ENCODE data around the gene RAB31.

- RRBS: no CpG with 5 or more reads among the region's 15 CpGs
Observed at GRCh38 chr18:8809916-8810575, 104.7 kb downstream of the MTCL1 start.

- RRBS: no CpG with 5 or more reads among the region's 1 CpG
Observed at GRCh38 chr18:8943843-8944272, 158.6 kb upstream of the NDUFV2 start.

GRCh38 chr18:9082761-9083234 lies 19.7 kb upstream of the NDUFV2 start:
- RRBS: no CpG with 5 or more reads among the region's 3 CpGs

GRCh38 chr18:9092645-9093310 lies 9.7 kb upstream of the NDUFV2 start:
- RRBS: no CpG with 5 or more reads among the region's 3 CpGs

DNA sequence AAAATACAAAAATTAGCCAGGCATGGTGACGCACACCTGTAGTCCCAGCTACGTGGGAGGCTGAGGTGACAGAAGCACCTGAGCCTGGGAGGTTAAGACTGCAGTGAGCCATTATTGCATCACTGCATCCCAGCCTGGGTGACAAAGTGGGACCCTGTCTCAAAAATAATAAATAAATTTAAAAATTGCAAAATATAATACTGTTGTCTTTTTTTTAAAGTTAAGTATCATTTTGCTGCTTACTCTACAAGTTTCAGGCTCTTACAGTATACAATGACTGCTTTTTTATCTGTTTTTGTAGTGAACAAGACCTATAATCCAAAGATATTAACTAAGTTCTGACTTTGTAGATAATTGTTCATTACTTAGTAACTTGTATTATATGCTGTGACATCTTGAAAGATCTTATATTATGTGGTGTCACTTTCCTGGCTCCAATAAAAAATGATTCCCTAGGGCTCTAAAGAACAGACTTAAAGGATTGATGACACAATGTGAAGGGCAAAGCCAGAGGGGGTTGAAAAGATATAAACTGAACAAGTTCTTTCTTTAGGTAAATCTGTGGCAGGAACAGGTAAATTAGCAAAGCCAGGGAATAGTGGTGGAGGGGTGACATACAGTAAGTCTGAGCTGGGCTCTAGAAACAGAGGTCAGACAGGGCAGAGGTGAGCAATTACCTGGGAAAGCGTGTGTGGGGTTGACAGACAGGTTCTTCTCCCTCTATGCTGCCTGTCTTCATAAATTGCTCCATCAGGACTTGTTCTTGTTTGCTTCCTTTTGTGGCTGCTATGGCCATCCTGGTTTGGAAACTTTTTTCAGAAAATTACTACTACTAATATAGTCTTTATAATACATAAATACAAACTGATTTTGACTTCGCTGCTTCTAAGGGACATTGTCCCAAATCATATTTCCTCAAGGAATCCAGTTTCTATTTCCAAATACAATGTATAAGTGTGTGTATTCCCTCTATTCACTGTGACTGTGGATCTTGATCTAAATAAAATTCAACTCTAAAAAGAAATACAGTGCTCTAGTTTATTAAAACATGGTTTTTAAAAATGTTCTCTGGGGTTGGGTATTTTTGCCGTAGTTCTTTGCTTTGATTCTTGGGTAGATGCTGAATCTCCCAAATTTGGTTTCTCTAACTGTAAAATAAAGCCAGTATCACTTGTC lies 3.5 kb upstream of the ANKRD12 start:
- RRBS: no CpG with 5 or more reads among the region's 5 CpGs

GRCh38 chr18:9404374-9405689 lies 70.3 kb downstream of the TWSG1 start:
- RRBS: 13% methylated on average over 5 of the region's 37 CpGs

- RRBS: no CpG with 5 or more reads among the region's 8 CpGs
Observed at GRCh38 chr18:9433502-9433893, 41.8 kb upstream of the RALBP1 start.

DNA sequence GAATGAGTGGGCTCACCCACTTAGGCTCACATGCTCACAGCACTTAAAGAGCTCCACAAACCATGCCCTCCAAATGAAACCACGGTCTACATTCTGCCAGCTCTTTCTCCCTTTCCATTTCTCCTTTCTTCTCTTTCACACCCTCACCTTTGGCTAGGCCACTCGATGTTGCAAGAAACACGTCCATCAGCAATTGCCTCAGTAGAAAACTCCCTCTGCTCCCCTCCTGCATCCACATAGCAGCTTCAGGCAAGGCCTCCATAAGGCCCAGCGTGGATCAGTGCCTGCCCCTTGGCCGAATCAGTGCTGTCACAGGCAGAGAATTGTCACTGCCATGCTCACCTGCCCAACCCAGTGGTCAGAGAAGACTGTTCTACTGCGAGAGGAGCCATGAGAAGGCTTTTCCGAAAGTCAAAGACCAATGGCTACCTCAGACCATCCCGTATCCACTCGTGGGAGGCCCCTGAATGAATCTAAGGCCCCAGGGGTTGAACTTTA lies 1.3 kb upstream of the RALBP1 start:
- RRBS: no CpG with 5 or more reads among the region's 9 CpGs

DNA sequence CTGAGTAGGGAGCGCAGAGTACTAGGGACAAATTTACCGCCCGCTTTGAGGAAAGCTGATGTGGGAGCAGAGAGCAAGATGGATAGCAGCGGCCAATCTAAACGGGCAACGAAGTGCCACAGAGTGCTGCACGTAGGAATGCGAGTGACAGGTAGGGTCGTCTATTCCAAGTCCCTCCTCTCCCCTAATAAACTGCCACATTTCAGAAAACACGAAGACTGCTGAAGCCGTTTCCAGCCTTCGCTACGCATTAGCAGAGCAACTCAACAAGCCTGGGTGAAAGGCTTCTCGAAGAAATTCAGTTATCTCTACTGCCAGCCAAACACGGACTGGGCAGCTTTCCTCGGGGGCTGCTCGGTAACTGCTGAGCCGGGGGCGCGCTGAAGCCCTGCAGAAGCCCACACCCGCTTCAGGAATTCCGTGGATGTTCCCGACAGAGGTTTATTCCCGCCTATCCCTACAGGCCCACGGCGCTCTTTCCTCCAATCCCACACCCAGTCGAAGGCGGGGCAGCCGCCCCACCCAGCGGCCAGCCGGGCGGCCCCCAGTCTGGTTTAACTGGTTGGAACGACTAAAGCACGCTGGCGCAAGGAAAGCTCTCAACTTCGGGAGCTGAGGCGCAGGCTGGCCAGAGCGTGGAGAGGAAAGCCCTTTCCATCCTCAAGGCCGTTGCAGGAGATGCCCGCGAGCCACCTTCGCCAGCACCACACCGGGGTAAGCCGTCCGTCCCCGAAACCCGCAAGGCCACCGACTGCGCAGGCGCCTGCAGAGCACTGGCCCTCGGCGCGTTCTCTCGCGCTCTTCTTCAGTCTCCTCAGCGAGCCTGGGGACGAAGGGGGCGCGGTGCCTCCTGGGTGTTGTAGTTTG lies 617 bp upstream of the RALBP1 start:
- RRBS: no CpG with 5 or more reads among the region's 59 CpGs

DNA sequence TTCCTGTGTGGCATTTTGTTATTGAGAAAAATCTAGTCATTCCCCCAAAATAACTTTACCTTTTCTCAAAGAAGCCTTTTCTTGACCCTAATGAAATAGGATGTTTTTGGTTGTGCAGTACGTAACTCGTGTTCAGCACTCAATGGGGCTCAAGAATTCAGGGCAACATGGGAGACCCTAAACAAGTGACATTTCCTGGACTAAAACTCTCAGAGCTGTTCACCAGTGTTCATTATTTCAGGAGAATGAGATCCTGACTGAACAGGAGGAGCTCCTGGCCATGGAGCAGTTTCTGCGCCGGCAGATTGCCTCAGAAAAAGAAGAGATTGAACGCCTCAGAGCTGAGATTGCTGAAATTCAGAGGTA lies 57.8 kb downstream of the RALBP1 start:
- RRBS: no CpG with 5 or more reads among the region's 5 CpGs

- RRBS: 4% methylated on average over 30 of the region's 89 CpGs
Observed at GRCh38 chr18:9707855-9708543, at the start of gene RAB31. TSS of gene RAB31 (plus strand) at chr18:9708301.

- RRBS: no CpG with 5 or more reads among the region's 5 CpGs
Observed at GRCh38 chr18:9715949-9716360, 7.9 kb downstream of the RAB31 start.

DNA sequence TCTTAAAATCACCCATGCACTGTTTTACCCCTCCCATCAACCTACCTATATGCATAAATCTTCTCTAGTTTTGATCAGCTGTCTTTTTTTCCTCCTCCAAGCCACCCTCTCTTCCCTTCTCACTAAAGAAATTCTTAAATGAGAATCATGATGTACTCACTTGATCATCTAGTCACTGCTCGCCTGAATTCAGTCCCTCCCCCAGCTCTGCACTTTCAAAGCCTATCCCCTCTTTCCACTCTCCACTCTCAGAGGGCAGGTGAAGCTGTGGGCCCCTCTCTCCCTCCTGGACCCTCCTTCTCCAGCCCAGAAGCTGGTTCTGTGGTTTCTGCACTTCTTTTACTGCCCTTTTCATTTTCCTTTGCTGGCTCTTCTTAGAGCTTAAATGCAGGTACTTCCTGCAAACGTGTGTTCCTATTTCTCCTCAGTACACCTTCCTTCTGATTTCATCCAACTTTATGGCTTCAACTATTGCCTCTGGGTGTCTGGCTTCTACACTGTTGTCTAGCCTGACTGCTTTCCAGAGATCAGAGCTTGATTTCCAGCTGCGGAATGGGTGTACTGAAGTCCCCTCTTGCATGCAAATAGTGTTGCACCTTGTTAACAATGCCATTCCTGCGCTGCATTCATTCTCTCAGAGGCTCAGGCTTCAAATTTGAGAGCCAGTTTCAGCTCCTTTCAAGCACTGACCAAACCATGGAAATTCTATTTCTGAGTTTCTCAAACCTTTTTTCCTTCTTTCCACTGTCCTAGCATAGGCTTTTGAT lies 15.2 kb upstream of the TXNDC2 start:
- RRBS: no CpG with 5 or more reads among the region's 4 CpGs

DNA sequence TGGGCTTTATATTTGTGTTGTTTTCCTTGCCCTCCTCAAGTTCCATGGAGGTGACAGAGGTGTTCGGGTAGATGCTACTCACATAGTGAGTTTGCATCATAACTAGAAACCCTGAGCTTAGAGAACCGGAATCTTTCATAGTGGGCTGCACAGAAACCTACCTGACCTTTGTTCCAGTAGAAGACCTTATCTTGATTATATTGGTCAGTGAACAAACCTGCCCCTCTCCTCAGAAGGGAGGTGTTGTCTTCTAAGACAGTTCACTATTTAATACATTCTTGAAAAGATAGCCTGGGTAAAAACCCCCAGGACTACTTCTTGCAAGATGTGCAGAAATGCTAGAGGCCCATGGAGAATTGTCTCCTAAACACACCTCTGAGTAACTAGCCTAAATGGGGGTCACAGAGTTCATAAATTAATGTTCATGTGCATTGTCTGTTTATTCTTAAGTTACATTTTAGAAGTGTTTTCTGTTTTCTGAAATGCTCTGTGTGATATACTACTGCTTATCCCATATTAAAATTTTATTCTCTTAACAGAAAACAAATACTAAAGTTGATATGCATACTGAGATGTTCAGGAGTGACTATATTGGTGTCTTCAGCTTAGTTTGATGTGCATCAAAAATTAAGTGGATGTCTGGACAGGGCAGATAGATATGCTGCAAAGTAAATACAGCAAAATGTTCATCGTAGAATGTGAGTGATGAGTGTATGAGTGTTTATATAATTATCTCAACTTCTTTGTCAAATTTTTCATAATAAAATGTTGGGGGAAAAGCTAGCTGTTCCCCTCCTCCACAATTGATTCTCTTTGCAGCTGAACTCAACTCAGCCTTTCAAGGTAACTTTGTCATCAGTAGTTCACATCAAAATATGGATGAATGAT lies 13.0 kb downstream of the VAPA start:
- RRBS: no CpG with 5 or more reads among the region's 3 CpGs

DNA sequence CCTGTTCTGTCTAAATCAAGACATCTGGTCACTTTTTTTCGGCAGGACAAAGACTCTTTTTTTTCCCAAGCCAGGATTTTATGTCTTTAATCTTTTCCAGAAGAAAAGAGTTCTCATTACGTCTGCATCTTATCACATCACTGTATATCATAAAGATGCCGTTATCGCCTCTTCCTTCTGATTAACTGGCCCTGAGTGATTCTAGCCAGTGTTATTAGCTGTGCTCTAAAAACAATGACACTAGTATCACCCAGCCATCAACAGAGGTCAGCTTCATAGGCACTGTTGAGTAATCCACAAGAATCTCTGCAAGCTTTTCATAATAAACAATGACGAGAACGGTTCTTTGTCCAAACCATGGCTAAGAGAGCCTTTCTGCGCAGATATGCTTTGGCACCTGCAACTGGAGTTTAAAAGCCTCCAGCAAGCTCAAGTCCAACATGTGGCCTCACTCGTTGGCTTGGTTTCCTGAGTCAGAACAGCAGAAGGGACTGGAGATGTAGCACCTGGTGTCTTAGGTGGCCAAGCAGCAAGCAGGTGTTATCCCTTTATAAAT lies 138.3 kb downstream of the VAPA start:
- RRBS: no CpG with 5 or more reads among the region's 8 CpGs

- RRBS: no CpG with 5 or more reads among the region's 7 CpGs
Observed at GRCh38 chr18:10068137-10068704, 154.4 kb downstream of the VAPA start.

GRCh38 chr18:10197108-10197532 lies 257.3 kb upstream of the APCDD1 start:
- RRBS: no CpG with 5 or more reads among the region's 13 CpGs

- RRBS: no CpG with 5 or more reads among the region's 9 CpGs
Observed at GRCh38 chr18:11005395-11006104, 143.8 kb downstream of the PIEZO2 start.

DNA sequence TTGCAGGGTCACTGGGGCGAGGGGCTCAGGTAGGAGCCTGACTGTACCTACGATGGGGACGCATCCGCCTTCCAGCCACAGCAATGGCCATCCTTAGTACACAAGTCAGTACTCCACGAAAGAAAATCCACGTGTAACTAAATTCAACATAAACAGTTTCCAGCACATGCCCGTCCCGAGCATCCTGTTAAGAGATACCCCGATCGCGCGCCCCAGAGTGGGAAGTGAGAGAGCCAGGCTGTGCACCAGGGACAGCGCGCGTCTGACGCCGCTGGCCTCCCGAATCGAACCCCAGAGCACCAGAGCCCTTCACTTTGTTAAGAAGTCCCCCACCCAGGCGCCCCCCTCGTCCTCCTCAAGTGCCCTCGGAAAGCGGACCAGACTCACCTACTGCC lies 1.2 kb downstream of the PIEZO2 start:
- RRBS: no CpG with 5 or more reads among the region's 23 CpGs

DNA sequence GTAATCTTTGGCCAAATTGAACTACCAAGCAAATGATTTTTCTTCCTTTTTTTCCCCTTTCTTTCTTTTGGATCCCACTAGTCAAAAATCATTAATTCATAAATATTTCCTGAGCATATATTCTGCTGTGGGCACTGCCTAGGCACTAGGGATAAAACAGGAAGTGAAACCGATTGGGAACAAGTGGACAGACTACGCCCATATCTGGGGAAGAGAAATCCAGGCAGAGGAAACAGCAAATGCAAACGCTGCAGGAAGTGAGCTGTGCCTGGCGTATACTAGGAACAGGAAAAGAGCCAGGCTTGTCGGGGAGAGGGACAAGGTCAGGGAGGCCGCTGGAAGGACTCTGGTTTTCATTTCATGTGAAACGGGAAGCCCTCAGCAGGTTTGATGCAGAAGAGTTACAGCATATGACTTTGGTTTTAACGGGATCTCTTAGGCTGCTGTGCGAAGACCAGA lies 110.0 kb upstream of the PIEZO2 start:
- RRBS: no CpG with 5 or more reads among the region's 9 CpGs